Pulmonary artery (tissue), 1 donor: ENCODE data around the gene AGXT2.

GRCh38 chr5:33686145-33686860 lies 205.5 kb downstream of the ADAMTS12 start:
- PRO-cap, result no peak

- PRO-cap, result no peak
Measured at GRCh38 chr5:33989251-33989782, 4.8 kb upstream of the SLC45A2 start.

DNA sequence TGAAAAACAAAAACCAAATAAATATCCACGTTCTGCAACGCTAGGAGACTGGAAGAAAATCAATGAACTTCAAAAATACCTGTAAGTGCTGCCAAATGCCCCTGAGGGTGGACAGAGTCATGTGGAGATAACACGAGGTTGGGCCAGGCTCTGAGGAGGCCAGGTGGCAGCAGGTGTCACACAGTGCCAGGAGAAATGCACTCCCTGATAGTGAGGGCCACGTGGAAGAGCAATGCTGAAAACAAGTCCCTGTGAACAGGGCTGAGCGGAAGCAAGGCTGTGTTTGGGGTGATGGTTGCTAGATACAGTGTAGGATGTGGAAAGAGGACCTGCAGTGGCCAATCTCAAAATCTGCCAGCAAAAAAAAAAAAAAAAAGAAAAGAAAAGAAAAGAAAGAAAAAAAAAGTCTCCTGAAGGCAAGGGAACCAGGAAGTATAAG lies 16.9 kb downstream of the C1QTNF3 start:
- PRO-cap, result no peak

DNA sequence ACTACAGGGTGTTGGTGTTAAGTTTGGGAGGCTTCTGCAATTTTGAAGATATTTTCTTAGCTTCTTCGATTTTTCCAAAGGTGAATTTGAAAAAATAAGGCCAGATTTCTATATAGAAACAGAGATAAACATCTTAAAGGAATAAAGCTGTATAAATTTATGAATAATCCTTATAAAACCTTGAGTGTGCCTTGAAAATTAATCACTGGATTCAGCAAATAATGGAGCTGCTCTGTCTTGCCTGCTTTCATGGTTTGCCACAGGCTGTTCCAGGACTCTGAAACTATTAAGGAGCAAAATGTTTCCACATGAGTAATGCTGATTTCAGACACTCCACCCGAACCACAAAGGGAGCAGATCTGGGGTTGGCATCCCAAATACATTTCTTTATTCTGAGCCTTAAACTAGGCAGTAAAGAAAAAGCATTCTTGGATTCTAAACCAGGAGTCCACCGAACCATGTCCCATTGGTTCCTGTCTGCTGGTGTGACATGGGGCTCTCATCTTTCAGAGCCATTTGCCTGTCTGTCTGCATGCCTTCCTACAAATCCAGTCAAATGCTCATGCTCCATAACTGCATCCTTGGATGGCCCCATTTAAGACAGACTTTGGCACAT lies 10.1 kb upstream of the C1QTNF3 start:
- PRO-cap, result no peak

- PRO-cap, result no peak
Measured at GRCh38 chr5:34192405-34193565, 149.8 kb upstream of the C1QTNF3 start.

GRCh38 chr5:34411767-34411966 lies 244.5 kb upstream of the RAI14 start:
- PRO-cap, result no peak

GRCh38 chr5:34586059-34586509 lies 70.0 kb upstream of the RAI14 start:
- PRO-cap, result no peak

DNA sequence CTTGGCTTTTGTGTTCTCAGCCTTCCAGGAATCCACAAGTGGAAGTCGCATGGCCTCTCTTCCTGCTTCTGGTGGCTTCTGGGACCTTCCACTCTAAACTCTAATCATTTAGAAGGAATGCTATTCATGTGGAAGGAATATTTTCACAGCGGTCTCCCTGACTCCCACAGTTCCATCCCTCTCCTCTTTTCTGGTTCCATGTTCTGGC lies 7.3 kb upstream of the RAI14 start:
- PRO-cap, result no peak

GRCh38 chr5:34930420-34930781 lies 1.0 kb downstream of the DNAJC21 start:
- PRO-cap, result no peak

- PRO-cap, result no peak
Measured at GRCh38 chr5:34936041-34936315, 6.6 kb downstream of the DNAJC21 start.

- PRO-cap, result no peak
Measured at GRCh38 chr5:35047558-35048221, at the start of gene AGXT2. Gene AGXT2 (minus strand): TSS chr5:35047949.

GRCh38 chr5:35237759-35238381 lies 7.6 kb upstream of the PRLR start:
- PRO-cap, result no peak

DNA sequence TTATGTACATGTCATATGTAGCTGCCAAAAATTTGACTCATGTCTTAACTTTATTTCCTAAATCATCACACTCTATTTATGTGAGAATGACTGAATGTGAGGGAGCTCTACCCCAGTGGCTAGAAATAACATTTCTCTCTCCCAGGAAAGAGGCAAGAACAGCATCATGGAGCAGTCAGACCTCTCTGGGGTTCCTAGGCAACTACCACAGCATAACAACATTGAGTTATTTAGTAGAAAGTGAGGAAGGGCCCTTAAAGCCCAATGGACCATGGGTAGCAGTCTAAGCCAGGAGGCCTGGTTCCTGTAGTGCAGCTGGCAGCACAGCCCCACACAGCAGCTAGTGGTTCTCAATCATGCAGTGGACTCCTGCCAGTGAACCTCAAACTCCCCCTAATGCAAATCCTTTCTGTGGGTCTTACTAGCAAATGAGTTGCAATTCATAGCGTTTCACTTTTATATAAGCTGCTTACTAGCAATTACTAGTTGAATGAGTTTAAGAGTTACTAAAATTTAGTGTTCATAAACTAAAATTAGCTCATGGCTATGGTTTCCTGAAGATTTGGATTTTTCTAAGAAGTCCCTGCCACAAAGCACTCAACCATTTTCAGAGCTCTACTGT lies 55.4 kb downstream of the SPEF2 start:
- PRO-cap, result no peak

GRCh38 chr5:35817164-35817557 lies 39.5 kb upstream of the IL7R start:
- PRO-cap, result no peak

DNA sequence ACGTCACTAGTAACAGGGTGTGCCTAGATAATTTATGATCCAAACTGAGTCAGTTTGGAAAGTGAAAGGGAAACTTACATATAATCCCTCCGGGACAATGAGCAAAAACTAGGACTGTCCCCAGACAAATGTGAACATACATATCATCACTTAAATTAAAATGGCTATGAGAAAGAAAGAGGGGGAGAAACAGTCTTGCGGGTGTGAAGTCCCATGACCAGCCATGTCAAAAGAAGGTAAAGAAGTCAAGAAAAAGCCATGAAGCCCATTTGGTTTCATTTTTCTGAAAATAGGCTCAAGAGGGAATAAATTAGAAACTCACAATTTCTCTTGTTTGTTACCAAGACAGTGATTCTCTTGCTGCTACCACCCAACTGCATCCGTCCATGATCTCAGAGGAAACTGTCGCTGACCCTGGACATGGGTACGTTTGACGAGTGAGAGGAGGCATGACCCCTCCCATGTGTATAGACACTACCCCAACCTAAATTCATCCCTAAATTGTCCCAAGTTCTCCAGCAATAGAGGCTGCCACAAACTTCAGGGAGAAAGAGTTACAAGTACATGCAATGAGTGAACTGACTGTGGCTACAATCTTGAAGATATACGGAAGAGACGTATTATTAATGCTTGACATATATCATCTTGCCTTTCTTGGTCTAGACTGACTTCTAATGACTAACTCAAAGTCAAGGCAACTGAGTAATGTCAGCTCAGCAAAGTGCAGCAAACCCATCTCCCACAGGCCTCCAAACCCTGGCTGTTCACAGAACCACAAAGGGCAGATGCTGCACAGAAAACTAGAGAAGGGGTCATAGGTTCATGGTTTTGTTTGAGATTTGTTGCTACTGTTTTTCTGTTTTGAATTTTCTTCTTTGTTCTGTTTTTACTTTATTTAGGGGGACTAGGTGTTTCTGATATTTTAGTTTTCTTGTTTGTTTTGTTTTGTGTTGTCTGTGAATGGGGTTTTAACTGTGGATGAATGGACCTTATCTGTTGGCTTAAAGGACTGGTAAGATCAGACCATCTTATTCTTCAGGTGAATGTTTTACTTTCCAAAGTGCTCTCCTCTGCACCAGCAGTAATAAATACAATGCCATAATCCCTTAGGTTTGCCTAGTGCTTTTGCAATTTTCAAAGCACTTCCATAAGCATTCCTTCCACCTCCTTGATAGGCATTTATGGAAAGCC lies 20.8 kb downstream of the IL7R start:
- PRO-cap, result no peak

DNA sequence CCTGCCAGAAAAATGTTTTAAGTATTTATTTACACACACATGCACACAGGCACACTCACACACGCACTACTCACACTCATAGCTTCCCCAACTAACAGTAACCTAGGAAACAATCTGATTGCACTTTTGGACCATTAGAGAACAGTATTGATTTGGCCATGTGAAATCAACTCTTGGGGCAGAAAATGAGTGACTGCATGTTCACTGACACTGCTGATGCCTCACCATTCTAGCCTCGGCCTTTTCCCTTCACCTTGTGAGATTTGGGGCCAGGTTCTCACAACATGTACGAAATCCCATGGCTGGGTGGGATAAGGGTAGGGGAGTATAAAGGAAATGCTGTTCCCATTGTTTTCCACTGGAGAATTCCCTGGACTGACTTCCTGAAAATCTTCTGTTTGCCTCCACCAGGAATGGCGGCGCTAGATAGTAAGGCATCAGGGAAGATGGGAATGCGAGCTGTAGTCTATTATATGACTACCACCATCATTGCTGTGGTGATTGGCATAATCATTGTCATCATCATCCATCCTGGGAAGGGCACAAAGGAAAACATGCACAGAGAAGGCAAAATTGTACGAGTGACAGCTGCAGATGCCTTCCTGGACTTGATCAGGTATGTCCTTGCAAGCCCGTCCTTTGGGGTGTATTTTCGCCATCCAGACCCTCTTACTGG lies 64.3 kb downstream of the SLC1A3 start:
- PRO-cap, result no peak

DNA sequence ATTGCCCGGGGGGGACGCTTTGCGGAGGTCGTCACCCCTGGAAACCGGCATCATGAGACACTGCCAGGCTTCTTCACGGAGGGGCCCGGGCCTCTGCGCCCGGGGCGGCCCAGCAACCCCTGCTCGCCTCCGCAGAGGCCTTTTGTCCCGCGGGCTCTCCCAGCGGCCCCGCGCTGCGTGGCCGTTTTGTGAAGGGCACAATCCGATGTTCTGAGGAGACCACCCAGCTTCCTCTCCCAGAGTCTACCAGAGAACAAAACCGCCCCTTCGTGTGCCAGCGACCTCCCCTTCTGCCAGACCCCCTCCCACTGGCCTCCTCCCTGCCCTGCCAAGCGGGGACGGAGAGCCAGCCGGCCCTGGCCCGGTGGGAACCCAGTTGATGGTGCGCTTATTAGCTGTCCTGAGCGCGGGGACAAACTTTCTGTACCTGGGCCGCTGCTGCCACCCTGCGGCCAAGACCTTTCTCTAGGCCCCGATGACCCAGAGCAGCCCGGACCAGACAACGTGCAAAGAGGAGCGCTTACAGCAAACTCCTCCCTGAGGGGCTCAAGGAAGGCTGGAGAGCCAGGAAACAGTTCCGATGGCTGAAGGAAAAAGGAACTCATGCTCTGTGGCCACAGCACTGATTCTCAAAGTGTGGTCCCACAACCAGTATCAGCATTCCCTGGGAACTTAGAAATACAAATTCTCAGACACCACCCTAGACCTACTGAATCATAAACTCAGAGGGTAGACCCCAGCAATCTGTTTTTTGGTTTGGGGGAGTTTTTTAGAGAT lies 86.7 kb downstream of the SLC1A3 start:
- PRO-cap, result no peak

GRCh38 chr5:36926958-36927916 lies 50.7 kb downstream of the NIPBL start:
- PRO-cap, result no peak

- PRO-cap, result no peak
Measured at GRCh38 chr5:37689819-37690515, 149.9 kb downstream of the GDNF start.

- PRO-cap, result no peak
Measured at GRCh38 chr5:37847619-37848300, 7.9 kb upstream of the GDNF start.